HEK293 (cell line): ENCODE measurements around the gene ADAM10.

GRCh38 chr15:58458046-58458620 lies 26.3 kb downstream of the LIPC start:
- PRO-cap, result no peak
- RRBS, 2 experiments, result no CpG with 5 or more reads among the region's 4 CpGs

DNA sequence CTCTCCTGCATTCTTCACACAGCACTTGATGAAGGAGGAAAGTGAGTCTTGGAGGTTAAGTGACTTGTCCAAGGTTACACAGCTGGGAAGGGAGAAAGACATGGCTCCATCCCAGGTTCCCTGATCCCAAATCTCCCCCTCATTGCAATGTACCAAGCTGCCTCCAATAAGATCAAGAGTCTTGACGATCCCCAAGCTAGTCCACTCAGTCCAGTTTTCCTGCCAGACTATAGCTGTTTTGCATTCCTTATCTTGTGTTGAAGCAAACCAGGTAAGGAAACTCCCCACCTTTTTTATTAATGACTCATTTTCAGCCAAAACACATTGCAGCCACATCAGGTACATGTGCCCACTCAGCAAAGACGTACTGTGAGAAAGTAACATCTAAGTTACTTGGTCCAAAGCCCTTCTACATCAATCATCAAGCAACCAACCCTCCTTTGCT lies 41.9 kb downstream of the LIPC start:
- PRO-cap, result no peak
- RRBS, 2 experiments, result no CpG with 5 or more reads among the region's 2 CpGs

DNA sequence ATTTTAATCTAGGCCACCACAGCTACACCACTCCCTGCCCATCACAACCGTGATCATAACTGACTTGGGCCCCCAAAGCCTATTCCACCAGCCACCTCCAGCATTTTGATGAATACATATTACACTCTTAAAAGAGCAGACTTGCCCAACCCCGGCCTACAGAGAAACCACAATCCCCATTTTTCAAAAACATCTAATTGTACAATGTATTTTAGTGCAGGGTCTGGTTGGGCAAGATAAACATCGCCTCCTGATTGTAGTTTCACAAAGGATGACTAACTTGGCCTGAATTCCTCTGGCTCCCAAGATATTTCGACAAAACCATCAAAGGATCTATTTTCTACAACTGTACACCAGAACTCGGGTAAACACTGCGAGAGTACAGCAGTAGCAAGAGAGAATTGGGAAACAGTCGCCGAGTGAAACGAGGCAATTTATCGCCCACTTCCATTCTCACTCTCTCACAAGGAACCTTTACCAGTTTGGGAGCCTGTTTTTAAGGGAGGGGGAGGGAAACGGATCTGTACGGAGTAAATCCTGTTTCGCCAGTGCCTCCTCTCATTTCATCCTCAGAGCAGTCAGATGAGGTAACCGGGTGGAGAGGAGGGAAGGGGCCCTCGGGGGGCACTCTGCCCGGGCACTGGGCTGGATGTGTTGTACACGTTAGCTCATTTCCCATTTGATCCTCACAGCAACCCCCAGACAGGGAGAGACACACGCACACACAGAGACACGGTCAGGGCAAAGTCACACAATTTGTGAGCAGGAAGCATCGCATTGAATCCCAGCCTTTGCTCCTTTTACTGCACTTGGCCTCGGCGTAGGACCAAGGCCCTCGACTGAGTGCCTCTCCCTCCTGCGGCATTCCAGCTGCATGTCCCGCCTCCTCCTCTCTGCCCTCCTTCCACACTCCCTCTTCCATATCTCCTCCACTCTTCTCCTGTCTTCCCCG lies 120.1 kb downstream of the LIPC start:
- PRO-cap, result no peak
- RRBS, 2 experiments, result 86 to 100% methylated on average over 2 of the region's 26 CpGs

DNA sequence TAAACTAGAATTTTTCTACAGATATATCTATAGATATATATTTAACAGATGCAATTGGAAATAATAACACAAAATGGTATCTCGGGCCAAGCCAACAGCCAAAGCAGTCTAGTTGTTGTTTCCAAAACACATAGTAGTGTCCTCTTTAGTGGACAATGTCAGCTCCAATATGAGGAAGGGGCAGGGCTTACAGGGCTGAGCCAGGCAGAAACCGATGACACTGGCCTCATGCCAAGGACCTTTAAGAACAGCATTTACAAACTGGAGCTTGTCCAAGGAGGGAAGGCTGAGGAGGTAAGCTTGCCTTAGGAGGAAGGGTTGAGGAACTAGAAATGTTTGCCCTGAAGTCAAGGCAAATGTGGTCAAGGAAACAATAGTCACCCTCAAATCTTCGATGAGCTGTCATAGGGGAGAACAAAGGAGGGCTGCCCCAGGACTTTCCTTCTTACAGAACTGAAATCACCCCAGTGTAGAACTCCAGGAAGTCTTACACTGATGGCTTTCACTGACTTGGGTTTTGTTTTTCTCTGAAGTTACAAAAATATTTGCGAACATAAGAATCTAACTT lies 136.3 kb downstream of the LIPC start:
- PRO-cap, result no peak
- RRBS, 2 experiments, result no CpG with 5 or more reads among the region's 4 CpGs

DNA sequence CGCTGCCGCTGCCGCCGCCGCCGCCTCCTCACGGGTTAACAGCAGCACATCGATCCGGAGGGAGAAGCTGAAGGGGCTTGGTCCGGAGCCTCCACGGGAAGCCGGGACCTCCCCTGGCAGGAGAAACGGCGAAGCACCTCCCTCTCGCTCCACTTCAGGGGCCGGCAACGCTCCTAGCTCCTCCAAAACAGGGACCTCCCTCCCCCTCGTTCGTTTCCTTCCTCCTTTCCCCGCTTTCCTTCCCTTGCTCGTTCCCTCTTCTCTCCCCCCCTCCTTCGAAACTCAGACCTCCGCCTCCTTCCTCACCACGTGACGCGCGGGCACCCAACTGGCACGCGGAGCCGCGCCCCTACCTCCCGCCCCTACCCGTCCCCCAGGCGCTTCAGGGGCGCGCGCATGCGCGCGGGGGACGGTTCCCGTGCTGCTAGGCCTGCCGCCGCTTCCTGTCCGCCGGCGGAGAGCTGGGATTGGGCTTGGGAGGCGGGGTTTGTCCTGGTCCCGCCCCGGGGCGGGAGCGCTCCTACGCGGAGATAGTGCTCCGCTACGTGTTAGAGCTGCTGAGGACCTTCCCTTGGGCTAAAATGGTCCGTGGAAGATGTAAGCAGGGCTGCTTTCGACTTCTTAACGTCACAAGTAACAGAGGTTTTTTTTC lies at the start of gene ADAM10:
ADAM10 (minus strand) TSS at position 169 of the 652 bp plus-strand sequence.
- PRO-cap, result unidirectional peak, minus-strand start at position 40 of the sequence; bidirectional peak, plus-strand start at position 579 of the sequence, minus-strand start at position 250 of the sequence
- RRBS, 2 experiments, result 1 to 2% methylated on average over 10 of the region's 59 CpGs

- PRO-cap, result no peak
- RRBS, 2 experiments, result no CpG with 5 or more reads among the region's 10 CpGs
These were observed 657 bp upstream of the MINDY2 start for GRCh38 chr15:58770469-58770820.

DNA sequence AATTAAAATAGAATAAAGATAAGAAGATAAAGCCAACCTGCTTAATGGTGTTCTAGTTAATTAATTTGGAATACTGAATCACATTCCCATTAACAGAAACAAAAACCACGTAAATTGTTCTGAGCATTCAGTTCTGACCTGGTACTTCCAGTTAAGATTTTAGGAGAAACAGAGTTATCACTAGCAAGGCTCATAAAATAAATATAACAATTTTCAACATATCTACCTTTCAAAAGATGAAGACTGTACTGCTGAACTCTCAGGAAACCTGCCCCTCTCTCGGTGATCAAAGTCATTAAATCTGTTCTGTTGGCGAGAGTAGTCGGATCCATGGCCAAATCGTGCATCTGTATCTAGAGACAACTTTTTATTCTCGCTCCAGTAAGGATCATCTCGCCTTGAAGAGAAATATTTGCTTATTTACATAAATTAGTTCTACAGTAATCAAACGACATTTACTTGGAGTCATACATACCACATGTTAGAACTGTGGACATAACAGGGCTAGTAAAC lies 45.3 kb downstream of the SLTM start:
- PRO-cap, result no peak
- RRBS, 2 experiments, result no CpG with 5 or more reads among the region's 8 CpGs

GRCh38 chr15:58988252-58988542 lies 734 bp downstream of the RNF111 start:
- PRO-cap, result no peak
- RRBS, 2 experiments, result no CpG with 5 or more reads among the region's 16 CpGs

GRCh38 chr15:59066506-59067249 lies 38.3 kb upstream of the CCNB2 start:
- PRO-cap, result no peak
- RRBS, 2 experiments, result no CpG with 5 or more reads among the region's 8 CpGs

- PRO-cap, result no peak
- RRBS, 2 experiments, result no CpG with 5 or more reads among the region's 7 CpGs
These were observed 38.0 kb upstream of the LDHAL6B start for GRCh38 chr15:59168534-59169101.

DNA sequence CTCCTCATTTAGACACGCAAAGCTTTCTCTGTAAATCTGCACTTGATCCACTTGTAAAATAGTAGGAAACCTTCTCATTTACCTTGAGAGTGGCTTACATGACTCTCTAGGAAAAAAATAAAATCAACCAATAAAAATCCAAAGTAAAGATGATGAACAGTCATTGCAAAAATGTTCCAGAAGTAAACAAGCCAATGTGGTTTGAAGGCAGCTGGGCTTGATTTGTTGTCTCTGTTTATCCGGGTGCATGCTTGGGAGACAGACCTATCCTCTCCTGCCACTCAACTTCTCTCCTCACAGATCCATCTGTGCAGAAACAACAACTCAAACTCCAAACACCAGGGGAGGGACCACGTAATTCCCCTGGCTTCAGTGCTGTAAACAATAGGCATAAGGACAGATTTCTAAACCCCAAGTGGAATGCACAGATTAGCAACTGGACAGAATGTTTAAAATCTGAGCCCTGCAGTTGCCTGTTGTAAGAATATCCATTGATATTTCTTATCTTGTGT lies 31.4 kb upstream of the LDHAL6B start:
- PRO-cap, result no peak
- RRBS, 2 experiments, result no CpG with 5 or more reads among the region's 3 CpGs

DNA sequence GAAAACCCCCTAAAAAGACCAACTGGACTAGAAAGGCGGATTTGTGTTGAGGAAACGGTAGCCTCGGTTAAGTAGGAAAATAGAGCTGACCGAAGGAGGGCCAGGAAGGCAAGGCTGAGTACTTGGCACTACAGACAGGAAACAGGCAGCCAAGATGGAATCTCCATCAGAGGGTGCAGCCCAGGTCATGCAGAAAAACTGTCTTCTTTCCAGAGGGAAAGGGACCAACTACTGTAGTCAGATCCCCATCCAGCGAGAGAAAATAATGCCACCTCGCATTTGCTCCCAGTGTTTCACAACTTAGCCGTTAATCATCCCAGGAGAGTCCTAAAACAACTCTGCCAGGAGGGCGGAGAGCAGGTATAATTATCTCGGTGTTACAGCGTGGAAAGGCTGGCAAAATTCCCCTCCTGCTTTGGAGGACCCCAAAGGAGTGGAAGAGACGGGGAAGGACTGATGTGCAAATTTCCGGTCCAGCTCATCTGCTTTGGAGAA lies 77.3 kb downstream of the MYO1E start:
- PRO-cap, result no peak
- RRBS, 2 experiments, result no CpG with 5 or more reads among the region's 12 CpGs

DNA sequence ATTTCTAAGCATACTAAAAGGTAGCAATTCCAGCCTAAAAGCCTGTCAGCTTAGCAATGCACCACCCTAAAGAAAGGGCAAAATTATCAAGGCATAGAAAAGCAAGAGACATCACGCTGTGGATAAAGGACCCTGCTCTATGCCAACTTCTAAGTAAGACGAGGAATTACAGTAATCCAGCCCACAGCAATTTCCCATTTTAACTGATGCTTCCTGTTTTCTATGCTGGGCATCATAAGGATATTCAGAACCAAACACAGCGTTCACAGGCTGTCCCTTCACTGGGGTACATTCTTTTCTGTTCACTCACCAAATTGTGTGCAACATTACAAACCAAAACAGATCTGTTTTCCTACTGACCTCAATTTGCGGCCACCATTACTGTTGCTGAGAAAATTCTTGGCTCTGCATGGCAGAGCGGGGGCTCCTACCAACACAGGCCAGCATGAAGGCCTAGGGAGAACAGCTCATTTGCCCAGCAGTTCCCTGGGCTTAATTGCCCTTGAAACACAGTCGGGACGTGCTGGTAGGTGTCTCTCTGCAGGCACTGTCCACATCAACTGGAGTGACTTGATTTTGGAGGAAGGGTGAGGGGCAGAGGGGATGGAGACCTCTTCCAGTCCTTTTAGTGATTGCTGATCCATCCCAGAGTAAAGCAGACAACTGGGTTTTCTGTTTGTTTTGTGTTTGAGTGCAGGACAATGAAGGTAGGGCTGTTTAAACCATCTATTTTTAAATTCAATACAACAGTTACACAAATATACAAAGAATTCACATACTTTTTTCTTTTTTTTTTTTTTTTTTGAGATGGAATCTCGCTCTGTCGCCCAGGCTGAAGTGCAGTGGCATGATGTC lies 76.4 kb downstream of the MYO1E start:
- PRO-cap, result no peak
- RRBS, 2 experiments, result no CpG with 5 or more reads among the region's 9 CpGs

GRCh38 chr15:59353843-59354588 lies 18.7 kb downstream of the MYO1E start:
- PRO-cap, result no peak
- RRBS, 2 experiments, result no CpG with 5 or more reads among the region's 10 CpGs

DNA sequence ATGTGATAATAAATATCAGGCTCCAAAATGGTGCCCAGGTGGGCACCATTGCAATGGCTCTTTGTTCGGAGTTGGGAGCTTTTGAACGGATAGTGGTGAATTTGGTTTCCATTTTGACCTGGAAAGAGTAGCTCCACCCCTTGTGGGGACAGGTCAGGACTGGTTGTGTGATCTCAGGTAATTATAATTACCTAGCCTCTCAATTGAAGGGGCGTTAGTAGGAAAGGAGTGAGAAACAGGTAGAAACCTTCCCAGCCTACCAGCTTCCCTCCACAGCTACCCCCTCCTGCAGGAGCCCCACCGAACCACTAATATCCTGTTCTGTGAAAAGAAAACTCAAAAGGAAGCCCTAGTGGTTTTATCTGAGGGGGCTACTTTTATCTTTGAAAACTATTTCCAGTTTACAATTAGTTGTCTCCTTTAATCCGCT lies 18.1 kb downstream of the MYO1E start:
- PRO-cap, result no peak
- RRBS, 2 experiments, result no CpG with 5 or more reads among the region's 5 CpGs

- PRO-cap, result no peak
- RRBS, 2 experiments, result no CpG with 5 or more reads among the region's 5 CpGs
These were observed 17.5 kb downstream of the MYO1E start for GRCh38 chr15:59355019-59355634.

DNA sequence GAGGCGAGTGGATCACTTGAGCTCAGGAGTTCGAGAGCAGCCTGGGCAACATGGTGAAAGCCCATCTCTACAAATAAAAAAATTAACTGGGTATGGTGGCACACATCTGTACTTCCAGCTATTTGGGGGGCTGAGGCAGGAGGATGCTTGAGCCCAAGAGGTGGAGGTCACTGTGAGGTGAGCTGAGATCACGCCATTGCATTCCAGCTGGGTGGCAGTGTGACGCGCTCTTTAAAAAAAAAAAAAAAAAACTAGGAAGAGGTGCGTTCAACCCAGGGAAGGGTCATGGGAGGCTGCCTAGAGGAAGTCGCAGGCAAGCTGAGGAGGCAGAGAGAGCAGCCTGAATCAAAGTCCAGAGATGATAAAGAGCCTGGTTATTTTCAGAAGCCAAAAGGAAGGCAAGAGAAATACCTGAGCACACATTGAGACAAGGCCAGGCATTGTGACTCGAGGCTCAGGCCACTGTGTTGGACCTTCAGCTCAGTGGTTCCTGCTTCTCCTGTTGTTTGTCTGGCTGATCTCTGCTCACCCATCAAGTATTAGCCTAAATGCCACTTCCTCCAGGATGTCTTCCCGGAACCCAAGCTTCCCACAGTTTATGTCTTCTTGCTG lies 16.2 kb upstream of the GCNT3 start:
- PRO-cap, result no peak
- RRBS, 2 experiments, result no CpG with 5 or more reads among the region's 9 CpGs

DNA sequence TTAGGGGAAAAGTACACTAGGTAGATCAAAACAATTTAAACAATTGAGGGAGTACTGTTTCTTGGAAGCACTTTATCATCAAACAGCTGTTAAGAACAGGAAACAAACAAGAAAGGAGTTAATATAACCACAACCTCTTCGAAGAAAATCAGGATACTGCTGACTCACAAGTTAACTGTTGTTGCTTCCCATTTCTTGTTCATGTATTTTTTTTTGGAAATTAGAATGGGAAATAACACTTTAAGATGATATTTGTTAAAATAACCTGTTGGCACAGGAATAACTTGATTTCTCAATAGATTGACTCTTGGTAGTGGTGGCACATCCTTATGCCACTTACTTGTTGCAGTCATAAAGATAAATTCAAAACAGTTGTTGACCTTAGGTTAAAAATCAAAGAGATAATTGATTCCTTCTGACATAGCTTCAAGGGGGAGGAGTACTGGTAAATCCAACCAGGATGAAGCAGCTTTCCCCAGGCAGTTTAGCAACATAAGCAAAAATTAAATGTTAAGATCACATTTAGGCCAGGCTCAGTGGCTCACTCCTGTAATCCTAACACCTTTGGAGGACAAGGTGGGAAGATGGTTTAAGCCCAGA lies 3.3 kb downstream of the BNIP2 start:
- PRO-cap, result no peak
- RRBS, 2 experiments, result no CpG with 5 or more reads among the region's 1 CpG

DNA sequence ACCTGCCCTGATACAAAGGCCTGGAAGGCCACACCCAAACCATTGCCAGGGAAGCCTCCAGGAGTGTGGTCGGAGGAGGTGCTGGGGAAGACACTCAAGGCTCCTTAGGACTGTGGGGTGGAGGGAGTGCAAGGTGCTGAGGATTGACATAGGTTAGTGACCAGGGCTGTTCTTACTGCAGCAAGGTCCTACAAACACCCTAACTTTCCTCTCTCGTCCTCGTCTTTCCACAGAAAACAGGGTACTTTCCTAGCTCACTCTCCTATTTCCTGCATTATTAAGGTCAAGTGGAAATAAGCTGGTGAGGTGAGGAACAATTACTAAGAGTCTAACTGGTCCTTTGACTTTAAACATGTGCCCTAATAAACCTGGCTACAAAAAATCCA lies 50.0 kb downstream of the ANXA2 start:
- PRO-cap, result no peak
- RRBS, 2 experiments, result no CpG with 5 or more reads among the region's 3 CpGs

GRCh38 chr15:60379511-60380231 lies 18.1 kb downstream of the ANXA2 start:
- PRO-cap, result no peak
- RRBS, 2 experiments, result no CpG with 5 or more reads among the region's 7 CpGs